Endodermal cell (in vitro differentiated cells): ENCODE measurements around a stretch of chr18.

- PRO-cap = no peak
Measured at GRCh38 chr18:21117720-21118439, 6.3 kb upstream of the ROCK1 start.

GRCh38 chr18:21605121-21605574, 4.6 kb upstream of the ESCO1 start:
- PRO-cap = no peak

GRCh38 chr18:21635711-21636526, 23.8 kb downstream of the SNRPD1 start:
- PRO-cap = no peak

DNA sequence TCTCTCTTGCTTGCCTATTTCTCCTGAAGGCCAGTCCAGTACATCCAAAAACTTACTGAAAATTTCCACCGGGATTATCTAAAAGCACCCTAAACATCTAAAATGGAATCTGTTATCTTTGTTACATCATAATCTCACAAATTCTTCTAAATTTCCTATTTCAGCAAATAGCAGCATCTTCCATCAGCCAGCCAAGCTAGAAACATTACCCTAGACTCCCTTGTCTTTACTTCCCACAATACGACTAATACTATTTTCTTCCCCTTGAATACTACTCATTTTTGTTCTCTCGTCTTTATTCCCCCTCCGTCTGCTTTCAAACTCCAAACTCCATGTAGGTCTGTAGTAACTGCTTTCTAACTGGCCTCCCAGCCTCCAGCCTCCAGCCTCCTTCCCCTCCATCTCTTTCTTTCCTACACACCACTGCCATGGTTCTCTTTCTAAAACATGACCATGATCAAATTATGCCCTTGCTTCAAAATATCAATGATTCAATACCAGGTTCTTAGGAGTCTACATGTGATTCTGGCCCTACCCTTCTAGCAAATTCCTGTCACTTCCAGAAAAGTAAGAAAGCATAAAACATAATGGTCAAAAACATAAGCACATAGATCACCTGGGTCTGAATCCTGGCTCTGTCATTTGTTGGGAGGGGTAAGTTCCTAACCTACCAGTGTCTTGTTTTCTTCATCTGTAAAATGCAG, 23.3 kb downstream of the ABHD3 start:
- PRO-cap = no peak

- PRO-cap = no peak
Measured at GRCh38 chr18:21846565-21847243, 106.1 kb downstream of the MIB1 start.

GRCh38 chr18:22040567-22040766, 128.9 kb upstream of the GATA6 start:
- PRO-cap = no peak

GRCh38 chr18:22166622-22167029, 2.8 kb upstream of the GATA6 start:
- PRO-cap = no peak

DNA sequence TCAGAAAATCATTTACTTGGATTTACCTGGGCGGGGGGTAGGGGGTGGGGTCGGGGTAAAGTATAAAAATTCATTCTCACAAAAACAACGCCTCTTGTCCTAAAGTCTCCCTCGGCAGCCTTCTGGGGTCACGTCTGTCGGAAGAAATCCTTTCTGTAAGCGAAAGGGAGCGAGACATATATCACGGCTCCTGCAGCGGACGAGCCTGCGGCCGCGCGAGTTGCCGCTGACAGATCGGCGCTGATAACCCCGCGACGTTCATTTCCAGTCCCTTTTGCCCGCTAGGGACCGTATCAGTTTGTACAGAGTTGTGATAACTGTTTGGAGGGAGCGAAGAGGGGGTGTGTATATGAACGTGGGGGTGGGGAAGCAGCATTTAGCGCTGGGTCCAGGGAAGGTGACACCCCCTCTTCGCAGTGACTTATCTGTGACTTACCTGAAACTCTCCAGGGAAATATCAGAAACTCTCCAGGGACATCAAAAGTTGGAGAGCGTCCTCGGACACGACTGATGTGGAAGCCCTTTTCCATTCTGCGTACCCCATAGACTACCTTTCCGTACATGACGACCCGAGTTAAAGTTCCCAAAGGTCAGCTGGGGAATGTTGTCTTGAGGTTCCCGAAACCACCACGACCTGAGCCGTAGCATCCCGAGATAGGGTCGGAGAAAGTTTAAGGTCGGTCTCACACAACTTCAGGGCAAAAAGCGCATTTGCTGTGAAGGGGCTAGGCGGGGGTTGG, 988 bp upstream of the GATA6 start:
- PRO-cap = bidirectional peak, plus-strand start at position 372 of the sequence, minus-strand start at position 153 of the sequence; bidirectional peak, plus-strand start at position 652 of the sequence, minus-strand start at position 549 of the sequence

GRCh38 chr18:22171606-22172097, 2.3 kb downstream of the GATA6 start:
- PRO-cap = no peak

GRCh38 chr18:22174889-22175201, 5.5 kb downstream of the GATA6 start:
- PRO-cap = no peak

- PRO-cap = no peak
Measured at GRCh38 chr18:22241395-22242548, 72.4 kb downstream of the GATA6 start.

GRCh38 chr18:22347670-22348438, 69.9 kb downstream of the CTAGE1 start:
- PRO-cap = no peak

- PRO-cap = no peak
Measured at GRCh38 chr18:22488424-22489135, 70.9 kb upstream of the CTAGE1 start.

DNA sequence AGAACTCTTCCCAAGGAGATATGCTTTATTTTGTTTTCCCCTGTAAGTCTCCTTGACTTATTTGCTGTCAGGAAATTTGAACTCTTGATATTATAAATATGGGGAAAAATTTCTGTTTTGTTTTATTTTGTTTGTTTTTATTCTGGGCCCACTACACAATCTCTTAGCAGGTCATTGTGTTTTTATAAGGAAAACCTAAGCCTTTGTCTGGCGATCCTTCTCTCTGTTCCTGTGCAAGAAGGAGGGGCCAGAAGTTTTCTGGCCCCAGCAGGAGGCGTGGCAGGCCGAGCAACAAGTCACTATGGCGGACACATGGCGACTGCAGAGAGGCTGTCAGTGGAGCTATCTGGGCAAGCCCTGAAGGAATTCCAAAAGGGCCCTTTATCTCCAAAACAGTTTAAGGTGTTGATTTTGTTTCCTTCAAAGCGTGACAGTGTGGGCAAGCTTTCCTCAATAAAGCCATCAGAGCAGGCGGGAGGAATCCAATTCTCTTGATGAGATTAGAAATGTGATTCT, 118.8 kb upstream of the CTAGE1 start:
- PRO-cap = no peak

- PRO-cap = no peak
Measured at GRCh38 chr18:22556538-22557351, 139.0 kb upstream of the CTAGE1 start.

- PRO-cap = no peak
Measured at GRCh38 chr18:22607048-22607384, 189.3 kb upstream of the CTAGE1 start.

DNA sequence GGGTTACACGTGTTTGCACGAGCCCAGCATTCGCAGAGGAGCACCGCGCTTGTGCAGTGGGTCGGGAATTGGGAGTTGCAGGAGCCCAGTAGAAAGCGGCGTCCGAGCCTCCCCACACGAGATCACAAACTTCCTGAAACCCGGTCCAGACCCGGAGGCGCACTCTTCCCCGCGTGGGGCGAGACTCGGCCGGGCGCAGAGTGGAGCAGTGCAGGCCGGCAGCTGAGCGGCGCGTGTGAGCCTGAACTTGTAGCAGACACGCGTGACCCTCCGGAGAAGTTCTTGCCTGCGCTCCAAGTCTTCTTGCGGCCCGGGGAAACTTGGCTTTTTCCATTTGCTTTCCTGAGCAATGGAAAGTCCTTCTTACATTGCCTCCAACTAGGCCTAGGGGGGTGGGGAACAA, 1.5 kb downstream of the CABLES1 start:
- PRO-cap = bidirectional peak, plus-strand start at position 48 of the sequence, minus-strand start outside the sequence

GRCh38 chr18:23234479-23234992, 99.3 kb downstream of the CABLES1 start:
- PRO-cap = no peak

DNA sequence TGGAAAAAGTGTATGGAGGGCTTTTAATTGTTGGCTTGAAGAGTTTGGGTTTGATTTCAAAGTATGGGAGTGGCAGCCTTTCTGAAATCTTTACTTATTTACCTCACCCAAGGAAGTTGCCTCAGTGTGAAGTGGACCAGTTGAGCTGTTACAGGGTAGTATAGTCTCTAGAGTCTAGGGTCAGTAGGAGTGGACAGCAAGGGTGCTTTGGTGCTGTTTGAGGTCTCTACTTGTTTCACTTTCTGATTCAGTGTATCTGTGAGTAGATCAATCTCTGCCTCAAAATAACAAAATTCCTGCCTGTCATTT, 5.7 kb downstream of the RIOK3 start:
- PRO-cap = no peak

DNA sequence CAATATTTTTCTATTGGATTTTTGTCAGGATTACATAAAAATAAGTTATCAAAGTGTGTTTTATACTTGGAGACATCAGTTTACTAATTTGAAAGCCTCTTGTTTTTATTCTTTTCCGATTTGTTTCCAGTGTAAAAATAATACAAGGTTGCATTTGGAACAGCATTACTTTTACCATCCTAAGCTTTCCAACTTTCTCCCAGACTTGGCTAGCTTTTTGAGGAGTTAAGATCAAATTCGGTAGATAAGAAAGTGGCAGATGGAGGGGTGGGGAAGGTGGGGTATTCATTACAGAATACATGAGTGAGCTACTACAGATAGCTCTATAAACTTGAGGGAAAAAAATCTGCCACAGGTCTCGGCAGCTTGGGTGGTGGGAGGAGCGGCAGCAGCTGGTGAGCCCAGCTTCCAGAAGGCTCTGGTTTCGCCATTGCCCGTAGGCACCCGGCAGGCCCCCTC, 18.8 kb upstream of the RMC1 start:
- PRO-cap = no peak